ENCODE measurements around the gene C6orf58.

DNA sequence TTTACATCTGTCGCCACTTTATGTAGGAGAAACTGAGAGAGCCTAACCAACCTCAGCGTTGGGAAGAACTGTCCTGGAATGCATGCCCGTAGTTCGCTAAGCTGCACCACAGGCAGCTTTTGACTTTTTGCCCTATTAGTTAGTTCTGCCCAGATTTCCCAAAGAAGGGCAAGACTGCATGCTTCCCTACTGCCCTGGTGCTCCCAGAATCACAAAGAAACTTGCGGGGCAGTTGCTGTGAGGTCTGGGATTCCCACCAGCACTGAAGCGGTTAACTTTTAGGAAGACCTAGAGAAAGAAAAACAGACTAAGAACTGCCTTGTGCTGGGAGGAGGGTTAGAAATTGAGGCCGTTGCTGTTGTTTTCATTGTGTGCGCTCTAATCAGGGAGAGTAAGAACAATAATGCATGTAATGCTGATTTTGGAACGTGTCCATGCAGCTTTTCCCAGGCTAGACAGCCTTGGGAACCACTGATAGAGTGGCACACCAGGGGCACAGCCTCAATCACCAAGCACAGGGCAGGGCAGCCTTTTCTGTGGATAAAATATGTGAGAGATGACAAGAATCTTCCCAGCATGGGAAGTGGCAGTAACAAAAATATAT is 137.8 kb upstream of the HEY2 start:
- PRO-cap, result no peak
- RAMPAGE, long total RNA, 4 experiments, result no peak in any of the 4 experiments

DNA sequence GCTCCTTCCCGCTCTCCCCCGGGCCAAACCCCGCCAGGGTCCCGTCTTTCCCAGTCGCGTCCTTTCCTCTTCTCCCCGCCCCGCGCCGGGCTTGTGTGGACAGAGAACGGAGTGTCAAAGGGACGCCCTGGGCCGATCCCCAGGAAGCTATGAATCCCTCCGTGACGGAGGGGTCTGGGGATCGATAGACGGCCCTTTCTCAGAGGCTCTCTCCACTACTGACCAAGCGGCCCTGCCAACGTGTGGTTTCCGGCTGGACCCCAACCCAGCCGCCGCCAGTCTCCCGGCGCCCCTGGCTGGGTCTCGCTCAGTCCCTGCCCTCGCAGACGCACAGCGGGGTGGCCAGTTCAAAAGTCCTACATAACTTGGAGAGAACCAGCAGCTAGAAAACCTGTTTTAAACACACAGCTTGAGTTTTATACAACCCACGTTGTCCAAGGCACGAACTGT is 1.2 kb upstream of the HEY2 start:
- PRO-cap, result unidirectional peak, minus-strand start at position 391 of the sequence
- RAMPAGE, long total RNA, 4 experiments, result no peak in any of the 4 experiments

GRCh38 chr6:125812385-125813036 is 21.8 kb downstream of the NCOA7 start:
- PRO-cap, result no peak
- RAMPAGE, long total RNA, 4 experiments, result no peak in any of the 4 experiments

DNA sequence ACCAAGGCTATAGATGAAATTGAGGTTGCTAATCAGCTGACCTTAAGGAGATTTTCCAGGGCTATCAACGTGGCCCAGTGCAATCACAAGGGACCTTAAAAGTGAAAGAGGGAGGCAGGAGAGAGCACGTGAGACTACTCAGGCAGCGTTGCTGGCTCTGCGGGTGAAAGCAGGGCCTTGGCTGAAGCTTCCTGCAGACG is 78.7 kb downstream of the NCOA7 start:
- PRO-cap, result no peak
- RAMPAGE, long total RNA, 4 experiments, result no peak in any of the 4 experiments

GRCh38 chr6:125942778-125943542 is 13.6 kb upstream of the HINT3 start:
- PRO-cap, result no peak
- RAMPAGE, long total RNA, 4 experiments, result no peak in any of the 4 experiments

DNA sequence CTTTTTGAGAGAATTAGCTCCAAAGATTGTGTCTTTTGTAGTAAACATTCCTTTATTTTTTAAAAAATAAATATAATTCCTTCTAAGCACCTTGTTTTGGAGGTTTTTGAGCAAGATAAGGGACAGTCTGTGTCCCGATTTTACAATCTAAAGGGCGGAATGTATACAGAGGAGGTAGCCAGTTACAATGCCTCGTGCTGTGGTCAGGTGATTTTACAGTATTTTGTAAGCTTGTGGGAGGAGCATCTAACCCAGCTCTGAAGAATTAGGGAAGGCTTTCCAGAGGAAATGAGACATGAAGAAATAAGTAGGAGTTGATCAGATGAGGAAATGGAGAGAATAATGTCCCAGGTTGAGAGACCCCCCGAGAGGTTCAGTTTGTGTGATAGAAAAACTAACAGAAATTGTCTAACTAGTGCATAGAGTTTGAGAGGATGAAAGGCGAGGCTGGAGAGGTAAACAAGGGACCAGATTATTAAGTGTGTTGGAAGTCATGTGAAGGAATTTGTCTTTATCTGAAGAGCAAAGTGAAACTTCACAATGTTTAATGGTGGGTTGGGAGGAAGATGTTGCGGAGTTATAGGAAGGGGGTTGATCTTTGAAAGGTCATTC is 1.4 kb downstream of the HINT3 start:
- PRO-cap, result unidirectional peak, minus-strand start at position 149 of the sequence
- RAMPAGE, long total RNA, 4 experiments, result no peak in any of the 4 experiments

GRCh38 chr6:125977788-125979166 is 8.1 kb upstream of the TRMT11 start:
- PRO-cap, result no peak
- RAMPAGE, long total RNA, 4 experiments, result start-site peak on the plus strand in 2 of 4 experiments, at chr6:125978442-125978988 at its widest, 5 to 23 reads per replicate

DNA sequence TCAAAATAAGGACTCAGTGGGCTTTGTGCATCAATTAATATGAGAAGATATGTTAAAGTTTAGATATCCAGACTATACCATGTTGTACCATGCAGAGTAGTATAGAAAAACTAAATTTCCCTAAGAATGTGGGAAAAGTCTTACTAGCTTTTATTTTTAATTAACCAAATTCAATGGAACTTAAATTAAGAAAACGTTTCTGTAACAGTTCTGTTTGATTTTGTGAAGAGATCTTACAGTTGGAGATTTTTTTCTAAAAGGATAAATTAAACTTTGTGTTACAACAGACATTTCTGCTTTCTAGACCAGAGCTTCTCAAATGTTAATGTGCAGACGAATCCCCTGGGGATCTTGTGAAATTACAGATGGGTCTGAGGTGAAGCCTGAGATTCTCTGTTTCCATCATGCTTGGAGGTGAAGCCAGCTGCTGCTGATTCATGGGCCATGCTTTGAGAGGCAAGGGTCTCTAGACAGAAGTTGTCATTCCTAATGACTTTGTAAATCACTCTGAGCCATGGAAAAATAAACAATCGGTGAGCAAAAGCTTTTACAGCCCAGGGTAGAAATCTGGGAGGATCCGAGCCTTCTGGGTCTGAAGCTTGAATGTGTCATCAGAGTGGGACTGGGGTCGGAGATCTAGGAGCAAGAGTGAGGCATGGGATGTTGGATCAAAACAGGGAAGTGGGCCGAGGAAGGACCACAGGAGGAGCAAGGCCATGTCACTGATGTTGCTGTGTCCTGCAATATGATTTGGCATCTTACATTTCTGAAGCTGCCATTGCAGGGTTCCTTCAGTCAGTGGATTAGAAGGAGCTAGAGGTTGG is 77.1 kb downstream of the TRMT11 start:
- PRO-cap, result no peak
- RAMPAGE, long total RNA, 4 experiments, result no peak in any of the 4 experiments

DNA sequence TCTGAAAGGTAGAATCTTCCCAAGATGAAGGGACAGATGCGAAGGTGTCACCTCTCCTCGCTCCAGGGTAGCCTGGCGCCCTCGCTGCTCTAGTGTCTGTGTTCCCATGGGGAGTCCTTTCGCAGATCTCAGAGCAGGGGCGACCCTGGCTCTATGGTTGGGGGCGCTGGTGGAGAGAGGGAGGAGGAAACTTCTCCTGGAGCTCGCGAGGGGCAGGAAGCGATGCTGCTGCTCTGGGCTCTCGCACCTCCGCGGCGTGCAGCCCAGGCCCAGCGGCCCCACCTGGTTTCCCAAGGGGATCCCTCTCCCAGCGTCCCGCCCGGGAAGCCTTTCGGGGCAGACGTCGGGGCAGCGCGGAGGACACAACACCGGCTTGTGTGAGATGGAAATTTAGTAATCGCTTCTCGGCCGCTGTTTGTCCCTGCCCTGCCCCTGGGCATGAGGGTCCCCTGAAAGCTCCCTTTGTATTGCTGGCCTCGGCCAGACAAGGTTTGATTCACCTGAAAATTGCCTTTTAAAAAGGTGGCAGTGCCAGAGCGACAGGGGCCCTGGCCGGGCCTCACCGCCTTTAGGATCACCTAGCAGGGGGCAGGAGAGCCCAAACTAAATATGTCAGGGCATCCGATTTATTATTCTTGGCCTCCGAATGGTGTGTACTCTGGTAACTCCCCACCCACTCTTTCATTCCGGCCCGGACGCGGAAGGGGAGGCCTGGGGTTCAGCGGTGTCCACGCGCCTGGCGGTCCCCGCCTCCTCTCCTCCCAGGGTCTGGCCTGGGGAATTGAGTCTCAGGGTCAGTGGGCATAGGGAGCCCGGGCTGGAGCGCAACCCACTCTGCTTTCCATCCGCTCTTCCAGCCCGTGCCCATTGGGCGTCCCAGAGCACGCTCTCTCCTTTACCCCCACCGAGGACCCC is 2.0 kb downstream of the RSPO3 start:
- PRO-cap, result bidirectional peak, plus-strand start at position 714 of the sequence, minus-strand start at position 576 of the sequence
- RAMPAGE, long total RNA, 4 experiments, result no peak in any of the 4 experiments

GRCh38 chr6:127150401-127150815 is 31.9 kb downstream of the RSPO3 start:
- PRO-cap, result no peak
- RAMPAGE, long total RNA, 4 experiments, result no peak in any of the 4 experiments

DNA sequence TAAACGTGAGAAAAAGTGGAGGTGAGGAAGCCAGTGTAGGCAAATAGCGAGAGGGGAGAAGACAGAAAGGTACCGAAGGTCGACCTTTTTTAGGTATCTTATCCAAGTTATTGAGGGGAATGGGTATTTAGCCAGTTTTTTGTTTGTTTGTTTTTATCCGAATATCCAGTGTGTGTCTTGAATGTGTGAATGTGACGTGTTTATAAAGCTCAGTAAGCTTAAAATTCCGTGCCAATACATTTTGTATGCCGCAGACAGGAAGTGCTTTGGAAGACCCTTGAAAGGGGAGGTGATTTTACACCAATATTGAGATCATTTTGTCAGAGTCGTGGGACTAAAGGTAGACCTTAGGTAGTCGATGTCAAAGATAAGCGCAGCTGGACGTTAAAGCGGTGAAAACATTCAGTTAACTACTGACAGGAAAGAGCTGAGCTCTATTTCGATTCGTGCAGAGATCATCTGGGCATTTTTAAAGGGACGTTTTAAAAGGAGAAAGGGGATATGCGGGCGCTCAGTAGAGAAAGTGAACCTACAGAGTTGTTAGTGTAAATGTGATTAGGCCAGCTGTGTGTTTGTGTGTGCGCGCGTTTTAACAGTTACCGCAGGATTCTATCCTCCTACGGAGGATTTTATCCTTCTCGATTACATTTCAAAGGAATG is 446 bp upstream of the ECHDC1 start:
- PRO-cap, result no peak
- RAMPAGE, long total RNA, 4 experiments, result no peak in any of the 4 experiments

- PRO-cap, result no peak
- RAMPAGE, long total RNA, 4 experiments, result start-site peak on the minus strand in 2 of 4 experiments, at chr6:127515445-127516225 at its widest, 5 to 9 reads per replicate
Measured at GRCh38 chr6:127515343-127516322, 56.4 kb upstream of the KIAA0408 start.

DNA sequence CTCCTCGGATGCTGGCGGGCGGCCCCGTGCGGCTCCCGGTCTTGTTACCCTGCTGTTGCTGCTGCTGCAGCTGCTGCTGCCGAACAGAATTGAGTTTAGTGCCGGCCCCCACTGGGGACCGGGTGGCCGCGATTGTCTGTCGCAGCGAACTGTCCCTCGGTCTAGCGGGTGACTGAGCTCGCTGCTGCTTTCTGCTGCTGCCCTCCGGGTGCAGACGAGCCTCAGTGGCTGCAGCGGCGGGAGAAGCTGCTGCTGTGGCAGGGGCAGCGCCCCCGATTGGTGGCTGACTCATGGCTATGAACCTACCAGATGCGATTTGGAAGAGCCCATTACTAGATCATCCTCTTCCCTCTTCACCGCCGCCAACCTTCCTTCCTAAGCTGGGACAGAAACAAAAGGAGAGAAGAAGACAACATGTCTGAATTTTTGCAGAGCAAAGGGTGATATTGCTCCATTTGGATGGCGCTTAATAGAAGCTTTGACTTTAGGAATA is 57.2 kb upstream of the KIAA0408 start:
- PRO-cap, result unidirectional peak, minus-strand start at position 223 of the sequence
- RAMPAGE, long total RNA, 4 experiments, result no peak in any of the 4 experiments

GRCh38 chr6:127577041-127577561 is at the start of gene C6orf58:
TSS of gene C6orf58 (plus strand) at chr6:127577174.
- PRO-cap, result no peak
- RAMPAGE, long total RNA, 4 experiments, result no peak in any of the 4 experiments

DNA sequence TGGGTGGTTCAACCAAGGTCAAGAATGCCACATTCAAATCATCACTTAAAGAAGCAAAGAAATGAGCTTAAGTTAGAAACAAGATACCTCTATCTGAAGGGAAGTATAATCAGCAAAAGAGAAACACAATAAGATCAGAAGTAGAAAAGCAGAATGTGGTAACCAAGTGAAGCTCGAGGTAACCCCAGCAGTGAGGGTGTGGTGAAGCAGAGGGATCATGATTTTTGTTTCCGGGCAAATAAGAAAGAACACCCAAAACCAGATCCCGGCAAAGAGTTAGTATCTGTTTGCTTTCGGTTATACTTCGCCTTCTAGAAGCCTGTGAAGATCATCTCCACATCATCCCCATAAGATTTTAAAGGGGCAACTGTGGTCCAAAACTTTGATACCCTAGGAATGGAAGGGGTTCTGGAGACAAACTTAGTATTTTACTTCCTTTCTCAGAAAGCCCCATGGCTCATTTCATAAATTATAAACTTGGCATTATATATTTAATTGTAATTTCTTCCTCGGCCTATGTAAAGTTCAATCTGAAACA is 33.7 kb upstream of the THEMIS start:
- PRO-cap, result no peak
- RAMPAGE, long total RNA, 4 experiments, result no peak in any of the 4 experiments

DNA sequence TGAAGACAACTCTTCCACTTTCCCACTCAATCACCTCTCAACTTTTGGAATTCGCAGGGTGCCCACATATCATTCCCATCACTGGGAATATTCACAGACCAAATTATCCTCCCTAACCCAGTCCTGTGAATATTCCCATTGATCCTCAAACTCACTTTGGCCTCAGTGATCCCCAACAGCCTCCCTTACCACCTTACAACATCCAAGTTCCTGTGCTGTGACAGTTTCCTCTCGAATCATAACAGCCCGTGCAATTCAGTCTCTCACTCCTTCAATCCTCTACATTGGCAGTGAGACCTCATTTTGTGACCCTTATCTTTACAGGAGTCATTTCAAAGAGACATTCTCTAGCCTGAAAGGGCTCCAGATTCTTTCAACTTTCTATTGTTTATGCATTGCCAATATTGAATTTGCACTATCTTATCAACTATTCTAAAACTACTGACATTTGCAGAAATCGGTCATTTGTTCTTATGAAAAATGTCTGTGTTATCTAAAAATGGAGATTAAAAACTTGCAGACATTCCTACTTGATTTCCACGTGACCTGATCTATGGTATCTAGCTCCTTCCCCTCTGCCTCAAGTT is 297.9 kb downstream of the PTPRK start:
- PRO-cap, result no peak
- RAMPAGE, long total RNA, 4 experiments, result start-site peak on the minus strand in 1 of 4 experiments, centred at position 215 of the sequence, 5 reads per replicate

DNA sequence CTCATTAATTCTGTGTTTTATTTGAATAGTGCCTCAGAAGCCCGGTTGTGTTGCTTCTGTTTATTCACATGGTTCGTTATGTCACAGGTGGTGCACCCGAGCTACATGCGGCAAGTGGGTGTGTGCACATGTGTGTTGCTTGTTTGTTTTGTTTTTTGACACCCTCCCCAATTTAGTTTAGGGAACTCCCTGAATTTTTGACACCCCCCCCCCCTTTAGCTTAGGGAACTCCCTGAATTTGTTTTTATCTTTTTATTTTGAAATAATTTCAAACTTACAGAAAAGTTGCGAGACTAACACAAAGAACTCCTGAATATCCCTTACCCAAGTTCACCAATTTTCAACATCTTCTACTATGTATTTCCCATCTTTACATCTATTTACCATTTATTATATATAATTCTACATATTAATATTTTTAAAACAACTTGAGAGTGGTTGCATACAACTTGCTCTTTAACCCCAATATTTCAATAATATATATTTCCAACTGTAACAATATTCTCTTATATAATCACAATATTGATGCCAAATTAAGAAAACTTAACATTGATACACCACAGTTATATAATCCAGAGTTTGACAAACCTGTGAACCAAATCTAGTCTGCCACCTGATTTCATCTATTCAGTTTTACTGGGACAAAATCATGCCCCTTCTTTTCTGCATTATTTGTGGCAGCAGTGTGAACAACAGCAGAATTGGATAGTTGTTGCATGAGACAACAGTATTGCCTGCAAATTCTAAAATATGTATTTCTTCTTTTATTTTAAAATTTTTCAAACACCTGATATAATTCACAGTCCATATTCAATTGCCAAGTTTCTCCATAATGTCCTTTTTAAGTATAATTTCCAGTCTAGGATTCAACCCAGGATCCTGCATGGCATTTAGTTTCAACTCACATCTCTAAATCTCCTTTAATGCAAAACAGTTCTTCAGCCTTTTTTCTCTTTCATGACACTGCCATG is 47.9 kb downstream of the PTPRK start:
- PRO-cap, result no peak
- RAMPAGE, long total RNA, 4 experiments, result start-site peak on the minus strand in 1 of 4 experiments, centred at position 480 of the sequence, 11 reads per replicate

GRCh38 chr6:129130184-129130554 is 247.2 kb downstream of the LAMA2 start:
- PRO-cap, result no peak
- RAMPAGE, long total RNA, 4 experiments, result no peak in any of the 4 experiments

DNA sequence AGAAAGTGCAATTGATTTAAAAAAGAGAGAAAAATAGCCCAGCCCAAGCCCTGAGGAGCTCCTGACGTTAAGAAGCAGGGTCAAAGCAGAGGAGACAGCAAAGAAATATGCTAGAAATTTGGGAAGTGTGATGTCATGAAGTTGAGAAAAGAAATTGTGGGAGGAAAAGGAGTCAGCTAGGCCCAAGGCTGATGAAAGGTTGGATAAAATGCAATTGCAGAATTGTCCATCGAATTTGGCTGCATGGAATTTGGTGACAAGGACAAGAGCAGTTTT is 381.6 kb downstream of the LAMA2 start:
- PRO-cap, result no peak
- RAMPAGE, long total RNA, 4 experiments, result no peak in any of the 4 experiments

DNA sequence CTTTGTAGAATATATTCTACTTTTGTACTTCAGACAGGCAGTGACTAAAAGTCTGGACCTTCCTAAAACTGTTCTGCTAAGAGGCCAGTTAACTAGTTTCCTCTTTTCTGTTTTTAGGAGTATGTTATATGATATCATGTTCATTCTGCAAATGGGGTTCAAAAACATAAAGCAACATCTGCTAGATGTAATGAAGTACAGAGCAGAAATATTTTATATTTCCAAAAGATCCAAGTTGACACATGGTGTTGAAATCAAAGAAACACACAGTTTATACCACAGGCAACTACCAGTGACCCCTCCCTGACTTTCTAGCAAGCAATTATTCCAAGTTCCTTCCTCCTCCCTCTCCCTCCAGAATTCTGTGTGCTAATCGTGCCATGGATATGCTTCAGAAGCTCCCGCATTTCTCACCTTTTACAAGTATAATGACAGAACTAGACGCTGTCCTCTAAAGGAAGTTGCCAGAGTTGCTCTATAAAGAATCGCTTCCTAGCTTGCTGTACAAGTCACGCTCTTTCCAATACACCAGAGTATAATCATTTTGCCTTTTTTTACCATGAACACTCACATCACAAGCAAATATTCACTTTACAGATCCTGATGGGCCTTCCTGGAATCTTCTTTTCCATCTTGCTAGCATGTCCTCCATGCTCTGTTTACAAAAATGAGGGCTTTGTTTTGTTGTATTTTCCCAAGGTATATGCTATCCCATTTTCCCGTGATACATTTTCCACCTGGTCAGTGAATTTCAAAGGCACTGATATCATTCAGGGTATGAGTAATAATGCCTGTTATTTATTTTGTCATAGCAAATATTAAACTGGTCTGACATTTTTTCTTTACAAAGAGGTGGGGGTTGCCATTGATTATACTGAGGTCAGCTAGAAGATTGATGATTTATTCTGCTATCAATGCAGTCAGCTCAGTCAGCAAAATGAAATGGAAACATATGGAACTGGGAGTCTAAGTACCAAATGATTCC is 64.5 kb downstream of the ARHGAP18 start:
- PRO-cap, result no peak
- RAMPAGE, long total RNA, 4 experiments, result no peak in any of the 4 experiments